GM06990 (cell line): ENCODE data around the genes NKAIN1 and TINAGL1.

GRCh38 chr1:30755490-30756095 is 2.0 kb downstream of the LAPTM5 start:
- RRBS = no CpG with 5 or more reads among the region's 8 CpGs

- RRBS = no CpG with 5 or more reads among the region's 7 CpGs
Measured at GRCh38 chr1:30854111-30854481, 54.5 kb downstream of the SDC3 start.

GRCh38 chr1:30911152-30911546 is 2.6 kb upstream of the SDC3 start:
- RRBS = no CpG with 5 or more reads among the region's 4 CpGs

DNA sequence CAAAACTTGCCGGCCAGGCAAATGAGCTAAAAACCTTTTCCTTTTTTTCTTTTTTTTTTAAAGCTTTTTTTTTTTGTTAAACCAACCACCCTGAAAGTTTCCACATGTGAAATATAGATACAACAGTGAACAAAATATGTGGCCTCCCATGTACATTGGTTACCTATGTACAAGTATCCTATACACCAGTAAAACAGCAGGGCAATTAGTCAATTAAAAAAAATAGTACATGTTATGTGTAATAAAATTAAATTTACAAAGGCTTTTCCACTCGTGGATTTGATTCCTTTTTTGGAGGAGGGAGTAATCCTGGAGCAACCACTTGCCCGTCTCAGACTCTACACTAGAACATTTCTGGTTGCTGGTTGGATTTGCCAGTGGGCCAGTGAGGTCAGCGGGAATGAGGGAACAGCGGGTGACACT is 24.2 kb upstream of the SDC3 start:
- RRBS = no CpG with 5 or more reads among the region's 5 CpGs

DNA sequence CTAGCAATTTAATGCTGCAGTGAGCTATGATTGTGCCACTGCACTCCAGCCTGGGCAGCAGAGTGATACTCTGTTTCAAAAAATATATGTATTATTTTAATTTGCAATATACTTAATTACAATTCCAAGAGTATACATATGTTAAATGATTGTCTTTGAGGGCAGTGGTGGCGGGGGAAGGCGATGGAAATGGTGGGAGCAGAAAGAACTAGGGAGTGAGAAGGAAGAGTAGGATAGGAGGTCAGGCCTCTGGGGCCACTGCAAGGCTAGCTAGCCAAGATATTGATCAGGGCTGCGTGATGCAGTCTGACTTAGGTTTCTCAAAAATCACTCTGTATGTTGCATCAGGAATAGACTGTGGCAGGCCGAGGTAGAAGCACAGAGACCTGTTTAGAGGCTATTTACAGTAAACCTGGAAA is 21.1 kb upstream of the PUM1 start:
- RRBS = no CpG with 5 or more reads among the region's 4 CpGs

DNA sequence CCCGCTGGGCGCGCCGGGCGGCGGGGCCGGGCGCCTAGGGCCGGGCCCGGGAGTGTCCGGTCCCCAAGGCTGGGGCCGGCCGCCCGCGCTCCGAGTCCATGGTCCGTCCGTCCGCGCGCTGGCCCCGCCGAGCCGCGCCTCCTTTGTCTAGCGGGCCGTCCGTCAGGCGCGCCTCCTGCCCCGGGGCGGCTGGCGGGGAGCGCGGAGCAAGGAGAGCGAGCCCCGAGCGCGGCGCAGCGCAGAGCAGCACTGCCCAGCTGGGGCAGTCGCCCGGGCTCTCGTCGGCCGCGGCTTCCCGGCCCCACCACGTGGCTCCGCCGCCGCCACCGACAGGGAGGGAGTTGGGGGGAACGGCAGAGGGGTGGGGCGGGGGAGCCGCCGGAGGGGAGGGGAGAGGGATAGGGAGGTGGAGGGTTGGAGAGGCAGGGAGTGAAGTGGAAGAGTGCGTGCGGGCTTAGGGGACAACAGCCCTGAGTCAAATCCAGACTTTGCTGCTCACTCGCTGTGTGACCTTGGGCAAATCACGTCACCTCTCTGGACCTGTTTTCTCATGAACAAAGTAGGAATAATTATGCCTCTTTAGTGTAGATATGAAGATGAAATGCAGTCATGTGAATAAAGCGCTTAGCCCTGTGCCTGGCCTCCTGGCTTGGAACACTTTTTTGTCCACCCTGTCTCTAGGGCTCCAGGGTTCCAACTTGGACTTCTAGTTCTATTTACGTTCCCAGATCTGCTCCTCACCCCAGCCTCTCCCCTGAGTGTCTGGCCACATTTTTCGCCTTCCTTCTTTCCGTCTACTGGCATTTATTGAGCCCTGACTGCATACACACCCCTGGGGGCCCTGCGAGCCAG is at the start of gene NKAIN1:
Gene NKAIN1 (minus strand): TSS at position 251 of the 852 bp plus-strand sequence.
- RRBS = 12% methylated on average over 17 of the region's 66 CpGs

DNA sequence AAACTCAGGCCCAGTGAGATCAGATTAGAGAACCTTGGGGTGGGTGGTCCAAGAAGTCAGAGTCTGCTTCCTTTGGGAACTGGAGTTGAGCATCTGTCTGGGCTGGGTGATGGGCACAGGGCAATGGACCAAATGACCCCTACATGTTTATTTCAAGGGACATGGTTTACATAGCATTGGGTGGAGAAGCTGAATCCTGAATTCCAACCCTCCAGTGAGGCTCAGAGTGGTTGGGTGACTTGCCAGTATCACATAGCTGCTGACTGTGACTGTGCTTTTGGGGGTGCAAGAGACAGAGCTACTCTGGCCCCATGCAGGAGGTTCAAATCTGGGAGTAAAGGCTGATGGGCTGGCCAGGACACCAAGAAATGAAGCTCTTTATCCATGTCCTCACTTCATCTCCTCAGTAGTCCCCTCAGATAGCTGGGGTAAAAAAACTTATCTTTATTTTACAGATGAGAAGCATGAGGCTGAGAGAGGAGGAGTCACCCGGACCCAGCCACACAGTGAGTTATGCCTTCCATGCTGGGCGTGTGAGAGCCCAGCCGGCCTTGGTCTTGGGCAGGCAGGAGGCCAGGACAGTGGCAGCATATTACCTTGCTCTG is 3.0 kb upstream of the SERINC2 start:
- RRBS = 32% methylated on average over 3 of the region's 3 CpGs

GRCh38 chr1:31417036-31417536 is 4.1 kb downstream of the SERINC2 start:
- RRBS = no CpG with 5 or more reads among the region's 5 CpGs

DNA sequence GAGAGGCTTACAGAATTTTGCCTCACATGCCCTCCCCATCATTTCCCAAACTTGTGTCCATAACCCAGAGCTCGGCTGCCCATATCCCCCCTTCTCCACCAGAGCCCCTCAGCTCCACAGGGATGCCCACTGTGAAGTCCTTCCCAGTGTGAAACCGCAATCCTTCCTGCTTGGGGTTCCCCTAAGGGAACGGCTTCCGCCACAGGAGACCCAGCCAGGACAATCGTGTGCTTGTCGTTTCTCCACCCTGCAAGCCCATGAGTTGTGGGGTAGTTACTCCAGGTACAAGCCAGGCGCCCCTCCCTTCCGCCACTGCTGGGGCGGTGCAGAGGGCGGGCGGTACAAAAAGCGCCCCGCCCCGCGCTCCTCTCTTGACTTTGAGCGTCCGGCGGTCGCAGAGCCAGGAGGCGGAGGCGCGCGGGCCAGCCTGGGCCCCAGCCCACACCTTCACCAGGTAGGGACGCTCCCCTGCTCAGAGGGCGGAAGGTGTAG is at the start of gene TINAGL1:
Gene TINAGL1 (plus strand): TSS at position 374 of the 492 bp plus-strand sequence.
- RRBS = no CpG with 5 or more reads among the region's 25 CpGs

- RRBS = no CpG with 5 or more reads among the region's 13 CpGs
Measured at GRCh38 chr1:31582173-31583020, 6.1 kb downstream of the TINAGL1 start.

DNA sequence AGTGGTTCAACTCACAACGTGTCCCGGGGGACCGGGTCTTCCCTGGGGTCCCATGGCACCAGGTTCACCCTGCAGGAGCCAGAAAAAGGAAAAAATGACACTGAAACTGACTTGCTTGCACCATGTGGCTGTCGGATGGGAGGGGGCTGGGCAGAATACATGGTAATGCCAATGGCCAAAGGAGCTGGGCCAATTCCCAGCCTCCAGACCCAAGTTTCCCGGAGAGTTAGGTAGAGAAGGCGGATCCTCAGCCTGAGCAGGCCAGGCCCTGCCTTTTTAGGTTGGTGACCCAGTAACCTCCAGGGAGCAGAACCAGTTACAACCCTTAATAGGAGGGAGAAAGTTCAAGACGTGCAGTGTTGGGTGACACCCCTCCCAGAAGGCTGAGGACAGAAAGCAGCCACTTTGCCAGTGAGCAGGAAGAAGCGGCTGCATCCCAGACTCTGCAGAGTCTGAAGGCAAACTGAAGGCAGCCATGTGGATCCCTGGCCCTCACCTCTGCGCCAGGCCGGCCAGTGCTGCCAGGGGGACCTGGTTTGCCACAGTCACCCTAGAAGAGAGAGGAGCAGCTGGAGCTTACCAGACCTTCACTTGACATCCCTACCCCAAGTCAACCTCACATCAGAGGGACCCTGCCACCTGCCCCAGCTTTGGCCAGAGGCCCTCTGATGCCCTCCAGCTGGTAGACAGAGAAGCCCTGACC is 16.0 kb upstream of the PEF1 start:
- RRBS = no CpG with 5 or more reads among the region's 10 CpGs

GRCh38 chr1:31683777-31684363 is 19.9 kb downstream of the COL16A1 start:
- RRBS = 19% methylated on average over 9 of the region's 15 CpGs

DNA sequence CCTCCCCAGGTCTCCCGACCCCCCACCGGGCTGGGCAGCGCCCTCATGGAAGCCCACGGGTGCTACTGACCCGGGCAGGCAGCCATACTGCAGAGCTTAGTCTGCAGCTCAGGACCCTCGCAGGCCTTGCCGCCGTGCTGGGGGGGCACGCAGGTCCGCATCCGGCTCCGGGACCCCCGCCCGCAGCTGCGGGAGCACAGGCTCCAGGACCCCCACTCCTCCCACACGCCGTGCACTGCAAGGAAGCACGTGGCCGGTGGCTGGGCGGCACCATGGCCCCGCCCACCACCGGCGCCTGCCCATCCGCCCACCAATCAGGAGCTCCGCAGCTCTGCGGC is 21.4 kb downstream of the ADGRB2 start:
- RRBS = 57% methylated on average over 23 of the region's 26 CpGs

DNA sequence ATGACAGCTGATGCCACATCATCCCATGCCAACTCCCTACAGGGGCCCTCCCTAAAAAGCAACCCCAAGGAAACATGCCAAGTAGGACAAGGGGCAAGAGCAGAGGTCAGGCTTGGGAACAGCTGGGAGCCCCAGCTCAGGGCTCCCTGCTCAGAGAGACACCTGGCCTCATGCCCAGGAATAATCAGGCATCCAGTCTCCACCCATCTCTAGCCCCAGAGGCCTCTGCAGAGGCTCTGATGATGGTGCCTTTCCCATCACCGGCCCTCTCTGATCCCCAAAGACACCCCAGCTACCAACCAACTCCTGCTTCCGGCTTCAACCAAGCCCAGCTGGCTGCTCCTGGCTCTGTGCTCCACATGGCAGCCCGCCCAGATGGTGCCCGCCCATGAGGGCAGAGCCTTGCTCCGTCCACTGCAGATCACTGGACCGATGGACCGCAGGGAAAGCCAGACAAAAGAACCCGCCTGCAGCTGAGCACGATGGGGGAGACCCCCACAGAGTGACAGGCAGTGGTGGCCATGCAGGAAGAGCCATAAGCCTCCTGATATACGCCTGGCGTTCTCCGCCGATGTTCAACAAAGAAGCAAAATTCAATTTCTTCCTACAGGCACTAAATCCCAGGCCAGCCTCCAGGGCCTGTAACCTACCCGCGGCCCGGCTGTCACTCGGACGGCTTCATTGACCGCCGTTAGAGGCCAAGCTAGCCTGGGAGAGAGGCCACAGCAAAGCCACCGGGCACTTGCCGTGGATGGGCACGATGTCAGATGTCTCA is 10.0 kb downstream of the ADGRB2 start:
- RRBS = 84% methylated on average over 6 of the region's 23 CpGs

DNA sequence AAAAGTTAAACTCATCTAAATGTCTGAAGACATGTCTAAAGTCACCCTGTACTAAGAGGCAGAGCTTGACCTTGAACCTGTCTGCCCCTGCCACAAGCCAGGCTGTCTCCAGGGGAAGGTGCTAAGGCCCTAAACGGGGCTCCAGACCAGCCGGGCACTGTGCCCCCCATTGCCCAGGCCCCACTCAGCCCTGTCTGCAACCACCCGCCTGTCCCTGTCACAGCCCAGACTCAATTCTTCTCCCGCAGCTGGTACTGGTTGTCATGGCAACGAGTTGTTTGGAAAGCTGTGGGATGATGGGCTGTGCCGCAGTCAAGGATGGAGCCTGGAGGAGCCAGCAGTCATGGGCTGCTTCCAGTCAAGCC is 4.3 kb downstream of the SPOCD1 start:
- RRBS = no CpG with 5 or more reads among the region's 6 CpGs

DNA sequence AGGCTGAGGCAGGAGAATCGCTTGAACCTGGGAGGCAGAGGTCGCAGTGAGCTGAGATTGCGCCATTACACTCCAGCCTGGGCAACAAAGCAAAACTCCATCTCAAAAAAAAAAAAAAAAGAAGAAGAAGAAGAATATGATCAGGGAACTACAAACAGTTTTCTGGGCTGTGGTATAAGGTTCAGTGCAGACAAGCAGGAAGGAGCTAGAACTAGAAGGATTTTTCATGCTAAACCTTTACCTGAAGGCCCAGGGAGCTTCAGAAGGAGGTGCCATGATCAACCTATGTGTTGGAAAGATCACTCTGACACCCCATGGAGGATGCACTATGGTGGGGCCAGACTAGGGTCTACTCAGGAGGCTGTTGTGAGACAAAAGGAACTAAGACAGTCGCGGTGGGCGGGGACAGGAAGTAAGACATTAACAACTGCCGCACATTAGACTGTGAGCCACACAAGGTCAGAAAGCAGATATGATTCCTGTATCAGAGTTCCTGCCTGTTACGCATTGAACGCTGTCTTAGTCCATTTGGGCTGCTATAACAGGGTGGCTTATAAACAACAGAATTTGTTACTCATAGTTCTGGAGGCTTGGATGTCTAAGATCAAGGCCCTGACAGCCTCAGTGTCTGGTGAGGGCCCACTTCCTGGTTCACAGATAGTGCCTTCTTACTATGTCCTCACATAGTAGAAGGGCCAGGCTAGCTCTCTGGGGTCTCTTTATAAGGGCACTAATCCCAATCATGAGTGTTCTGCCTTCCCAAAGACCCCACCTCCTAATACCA is 49.0 kb downstream of the PTP4A2 start:
- RRBS = no CpG with 5 or more reads among the region's 9 CpGs

DNA sequence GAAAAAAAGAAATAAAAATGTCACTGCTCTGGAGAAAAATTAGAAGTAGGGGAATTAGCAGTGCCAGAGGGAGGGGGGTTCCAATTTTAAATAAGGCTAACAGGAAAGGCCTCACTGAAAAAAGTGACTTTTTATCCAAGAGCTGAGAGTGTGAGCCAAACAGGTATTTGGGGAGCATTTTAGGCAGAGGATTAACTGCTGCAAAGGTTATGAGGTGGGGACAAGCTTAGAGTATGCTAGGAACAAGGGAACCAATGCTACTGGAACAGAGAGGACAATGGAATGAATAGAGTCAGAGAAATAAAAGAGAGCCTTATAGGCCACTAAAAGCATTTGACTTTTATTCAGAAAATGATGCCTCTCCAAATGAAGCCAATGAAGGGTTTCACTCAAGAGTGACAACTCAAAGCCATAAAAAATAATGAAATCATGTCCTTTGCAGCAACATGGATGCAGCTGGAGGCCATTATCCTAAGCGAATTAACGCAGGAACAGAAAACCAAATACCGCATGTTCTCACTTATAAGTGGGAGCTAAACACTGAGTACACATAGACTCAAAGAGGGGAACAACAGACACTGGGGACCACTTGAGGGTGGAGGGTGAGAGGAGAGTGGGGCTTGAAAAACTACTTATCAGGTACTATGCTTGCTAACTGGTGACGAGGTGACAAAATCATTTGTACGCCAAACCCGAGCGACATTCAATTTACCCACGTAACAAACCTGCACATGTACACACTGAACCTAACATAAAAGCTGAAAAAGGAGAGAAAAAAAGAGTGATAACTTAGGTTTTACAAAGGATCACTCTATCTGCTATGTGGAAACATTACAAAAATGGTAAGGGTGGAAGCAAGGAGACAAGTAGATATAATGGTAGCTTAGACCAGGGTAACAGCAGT is 11.2 kb downstream of the PTP4A2 start:
- RRBS = no CpG with 5 or more reads among the region's 8 CpGs

GRCh38 chr1:32013977-32014820 is 531 bp downstream of the KHDRBS1 start:
- RRBS = 4% methylated on average over 19 of the region's 81 CpGs

DNA sequence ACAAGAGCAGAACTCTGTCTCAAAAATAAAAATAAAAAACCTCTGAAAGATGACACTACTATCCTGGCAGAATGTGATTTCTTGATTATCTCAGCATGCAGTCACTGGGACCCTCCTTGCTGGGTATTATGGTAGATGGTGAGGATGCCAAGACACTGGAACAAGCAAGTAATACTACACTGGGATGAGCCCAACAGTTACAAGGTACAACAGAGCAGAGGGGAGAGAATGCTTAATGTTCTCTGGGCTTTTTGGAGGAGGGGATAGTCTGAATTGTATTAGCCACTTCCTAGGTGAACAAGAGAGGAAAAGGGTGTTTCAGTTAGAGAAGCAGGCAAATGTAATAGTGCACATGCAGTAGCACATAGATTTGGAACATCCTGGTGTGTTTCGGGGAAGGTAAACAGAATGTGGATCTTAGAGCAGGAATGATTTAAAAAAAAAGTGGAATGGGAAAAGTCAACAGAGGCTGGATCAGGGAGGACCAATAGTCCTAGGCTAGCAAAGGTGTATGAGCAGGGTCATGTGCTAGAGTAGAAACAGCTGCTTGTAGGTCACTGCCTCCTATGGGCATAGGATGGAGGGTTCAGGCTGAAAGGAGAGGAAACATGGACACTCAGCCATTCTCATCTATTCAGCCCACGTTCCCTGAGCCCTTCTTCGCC is 3.9 kb upstream of the KPNA6 start:
- RRBS = no CpG with 5 or more reads among the region's 3 CpGs

DNA sequence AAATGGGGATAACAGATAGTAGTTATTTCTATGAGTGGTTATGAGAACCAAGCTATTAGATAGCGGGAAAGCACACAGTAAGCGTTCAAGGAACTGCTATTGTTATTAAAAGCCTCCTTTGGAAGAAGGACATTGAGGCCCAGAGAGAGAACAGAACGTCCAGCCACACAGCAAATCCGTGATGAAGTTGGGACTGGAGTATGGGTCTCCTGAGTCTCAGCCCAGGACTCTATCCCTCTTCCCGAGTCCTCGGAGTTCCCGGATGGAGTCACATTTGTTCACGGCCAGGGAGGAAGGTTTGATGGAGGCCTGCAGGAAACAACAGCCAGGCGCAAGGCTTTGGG is 407 bp upstream of the TXLNA start:
- RRBS = no CpG with 5 or more reads among the region's 9 CpGs